Metastatic Breast Carcinoma in the Ovary (tissue), 3 donors: ENCODE measurements around a stretch of chr15.

DNA sequence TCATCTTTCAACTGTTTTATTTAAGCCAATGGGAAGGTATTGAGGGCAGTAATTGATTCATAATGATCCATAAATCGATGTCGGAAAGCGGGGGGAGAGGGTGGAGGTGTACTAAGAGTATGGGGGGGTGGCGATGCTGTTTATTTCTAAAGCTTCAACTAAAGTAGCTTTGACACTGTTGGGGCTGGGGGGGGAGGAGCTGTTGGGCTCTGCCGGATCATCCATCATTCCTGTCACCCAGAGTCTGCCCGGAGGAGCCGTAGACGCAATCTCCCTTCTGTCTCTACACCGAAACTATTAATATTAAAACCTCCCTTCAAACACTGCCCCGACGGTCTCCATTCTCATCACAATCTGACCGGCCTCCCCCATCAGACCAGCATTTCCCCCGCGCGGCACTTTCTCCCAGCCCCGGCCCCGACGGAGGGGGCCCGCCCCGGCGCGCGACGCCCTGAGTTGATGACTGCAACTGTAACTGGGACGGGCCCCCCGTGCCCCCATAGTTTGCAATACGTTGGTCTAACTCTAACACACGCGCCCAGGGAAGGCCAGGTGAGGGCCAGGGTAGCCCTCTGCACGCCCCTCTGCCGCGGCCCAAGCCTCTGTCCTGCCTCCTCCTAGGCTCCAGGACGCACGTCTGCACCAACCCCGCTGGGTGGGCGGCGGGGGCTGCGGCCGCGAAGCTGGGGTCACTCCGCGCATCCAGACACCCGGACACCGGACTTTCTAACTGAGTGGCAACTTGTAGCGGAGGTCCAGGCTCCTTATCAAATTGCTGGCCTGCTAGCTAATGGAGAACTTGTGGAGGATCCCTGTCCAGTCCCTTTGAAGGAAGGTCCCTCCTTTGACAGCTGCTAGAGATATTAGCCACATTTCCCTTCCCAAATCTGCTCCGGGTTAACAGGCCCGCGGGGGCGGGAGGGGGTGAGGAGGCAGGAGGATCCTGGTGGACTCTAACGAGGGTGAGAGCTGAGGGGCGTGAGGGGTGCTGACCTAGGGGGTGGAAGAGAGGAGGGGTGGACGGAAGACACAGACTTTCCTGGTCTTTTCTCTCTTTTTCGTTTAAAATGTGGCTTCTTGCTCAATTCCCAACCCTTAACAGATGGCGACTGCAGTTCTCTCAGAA, 212.0 kb downstream of the MEIS2 start:
- PRO-cap, 3 experiments: no peak in any of the 3 experiments

DNA sequence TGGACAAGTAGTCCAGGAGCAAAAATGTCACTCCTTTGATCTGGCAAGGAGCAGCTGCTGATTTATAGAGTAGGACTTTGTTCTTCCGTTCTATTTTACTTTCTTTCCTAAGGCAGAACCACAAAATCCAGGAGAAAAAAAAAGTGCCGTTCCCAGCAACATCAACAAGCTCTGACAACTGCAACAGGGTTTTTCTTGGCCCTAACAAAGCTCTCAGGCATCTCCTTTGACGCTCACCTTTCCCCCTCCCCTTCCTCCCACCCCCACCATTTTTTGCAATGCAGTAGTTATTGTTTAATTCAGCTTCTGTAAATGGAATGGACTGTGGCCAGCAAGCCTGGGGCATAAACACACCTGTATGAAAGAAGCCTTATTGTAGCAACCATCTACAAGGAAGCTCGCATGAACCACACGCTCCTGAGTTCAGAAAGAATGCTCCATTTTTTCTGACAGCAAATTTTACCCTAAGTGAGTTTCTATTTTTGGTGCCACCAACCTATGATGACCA, 196.2 kb downstream of the MEIS2 start:
- PRO-cap, 3 experiments: no peak in any of the 3 experiments

DNA sequence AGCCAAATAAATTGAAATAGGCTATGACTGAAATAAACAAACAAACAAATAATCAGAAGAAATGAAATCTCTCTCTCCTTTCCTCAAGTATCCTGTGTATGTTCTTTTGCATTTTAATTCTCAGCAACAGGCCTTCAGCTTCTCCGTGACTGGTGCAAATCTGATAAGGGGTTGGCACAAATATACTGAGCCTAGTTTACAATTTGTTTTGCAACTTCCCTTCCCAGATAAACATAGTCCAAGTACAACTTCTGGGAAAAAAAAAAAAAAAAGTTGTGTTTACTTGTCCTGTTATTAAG, 185.5 kb downstream of the MEIS2 start:
- PRO-cap, 3 experiments: no peak in any of the 3 experiments

DNA sequence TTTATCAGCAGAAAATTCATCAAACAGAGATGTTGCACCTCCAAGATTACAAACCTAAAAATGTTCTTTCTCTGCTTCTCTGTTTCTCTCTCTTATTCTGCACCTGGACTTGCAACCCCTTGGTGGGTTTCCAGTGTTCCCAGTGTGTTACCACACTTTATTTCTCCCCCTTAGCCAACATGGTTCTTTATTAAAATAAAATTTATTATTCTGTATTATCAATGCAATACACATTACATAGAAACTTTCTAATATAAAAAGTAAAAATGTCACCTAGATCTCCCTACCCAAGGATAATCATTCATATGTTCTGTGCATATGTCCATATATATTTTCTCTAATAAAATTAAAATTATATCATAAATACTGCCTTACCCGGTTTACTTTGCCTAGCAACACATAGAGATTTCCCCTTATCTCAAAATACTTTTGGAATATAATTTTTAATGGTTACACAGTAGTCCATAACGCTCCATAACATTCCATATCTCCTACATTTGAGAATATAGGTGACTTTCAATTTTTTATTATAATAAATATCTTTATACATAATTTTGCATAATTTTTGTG, 78.7 kb downstream of the MEIS2 start:
- PRO-cap, 3 experiments: no peak in any of the 3 experiments

DNA sequence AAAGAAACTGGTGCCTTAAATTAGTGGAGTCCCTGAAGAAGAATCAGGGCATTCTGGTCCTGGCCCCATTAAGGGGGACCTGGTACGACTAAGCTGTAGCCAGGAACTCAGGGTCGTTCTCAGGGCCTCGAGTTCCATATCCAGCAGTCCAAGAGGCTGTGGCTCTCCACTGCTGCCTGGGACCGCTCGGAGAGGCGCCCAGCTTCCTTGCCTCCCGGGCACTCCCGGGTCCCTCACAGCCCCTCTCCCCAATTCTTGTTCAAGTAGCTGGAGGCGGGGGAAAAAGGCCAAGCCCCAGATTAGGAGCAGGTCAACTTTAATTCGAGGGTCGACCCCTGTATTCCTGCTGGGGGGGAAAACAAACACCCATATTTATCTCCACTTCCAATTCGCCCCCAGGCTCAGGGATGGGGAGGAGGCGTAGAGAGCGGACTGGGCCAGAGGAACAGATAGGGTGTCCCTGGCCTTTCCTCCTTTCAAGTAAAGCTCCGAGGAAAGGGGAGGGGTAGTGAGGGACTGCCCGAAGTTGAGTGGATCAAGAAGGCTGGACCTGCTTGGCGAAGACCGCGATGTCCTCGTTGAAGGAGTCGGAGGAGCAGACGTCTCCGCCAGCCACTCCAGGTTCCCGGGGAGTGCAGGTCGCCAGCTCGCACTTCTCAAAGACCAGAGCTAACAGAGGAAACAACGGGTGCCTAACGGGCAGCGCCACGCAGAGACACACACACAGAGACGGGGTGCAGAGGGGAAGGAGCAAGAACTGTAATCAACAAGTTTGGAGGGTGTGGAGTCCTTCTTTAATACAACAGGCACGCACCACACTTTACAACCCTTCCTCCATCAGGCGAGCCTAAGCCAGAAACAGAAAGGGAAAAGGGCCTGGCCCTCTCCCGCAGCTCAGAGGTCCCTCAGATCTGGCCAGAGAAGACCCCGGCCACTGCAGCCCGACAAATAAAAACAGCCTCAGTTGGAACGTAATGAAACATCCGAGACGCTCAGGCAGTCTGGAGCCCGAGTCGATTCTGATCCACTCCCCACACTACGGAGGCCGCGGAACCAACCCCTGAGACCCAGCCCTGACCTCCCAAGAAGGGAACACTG, 4.3 kb downstream of the MEIS2 start:
- PRO-cap, 3 experiments: no peak in any of the 3 experiments

- PRO-cap, 3 experiments: no peak in any of the 3 experiments
Measured at GRCh38 chr15:37112289-37112619, 11.9 kb upstream of the MEIS2 start.

DNA sequence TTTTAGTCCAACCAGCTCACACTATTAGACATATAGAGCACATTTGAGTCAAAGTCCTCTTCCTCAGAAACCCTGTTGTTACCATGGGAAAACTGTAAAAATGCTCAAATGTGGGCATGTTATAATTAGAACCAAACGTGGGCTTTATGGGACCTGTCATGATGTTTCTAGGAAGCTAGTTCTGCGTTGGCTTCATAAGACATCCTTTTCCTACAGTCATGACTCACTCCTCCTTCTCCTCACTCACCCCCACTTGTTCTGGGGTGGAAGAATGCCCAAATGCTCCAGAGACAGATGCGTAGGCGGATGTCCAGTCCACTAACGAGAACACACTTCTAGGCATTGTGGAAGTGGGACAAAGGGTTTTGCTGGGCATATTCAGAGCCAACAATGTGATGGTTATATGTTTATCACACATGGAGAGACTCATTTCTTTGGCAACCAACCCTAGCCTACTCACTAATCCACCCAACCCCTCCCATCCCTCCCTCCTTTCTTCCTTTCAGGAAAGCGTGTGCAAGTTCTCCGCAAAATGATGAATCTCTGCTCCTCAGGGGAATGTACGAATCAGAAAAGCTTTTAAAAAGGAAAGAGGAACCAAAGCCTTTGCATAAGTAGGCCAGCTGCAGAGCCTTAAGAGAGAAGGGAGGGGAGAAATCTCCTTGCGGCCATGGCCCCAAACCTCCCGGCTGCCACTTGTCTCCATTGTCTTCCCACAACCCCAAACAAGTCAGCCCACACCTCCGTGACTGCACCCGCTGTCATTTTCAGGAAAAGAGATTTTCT, 123.0 kb upstream of the SPRED1 start:
- PRO-cap, 3 experiments: peak in 2 of 3 experiments; most common plus-strand start position 609 of the sequence (in 1); most common minus-strand start position 169 of the sequence (in 2)

- PRO-cap, 3 experiments: no peak in any of the 3 experiments
Measured at GRCh38 chr15:38130616-38131306, 121.9 kb upstream of the SPRED1 start.

GRCh38 chr15:38209746-38210029, 42.9 kb upstream of the SPRED1 start:
- PRO-cap, 3 experiments: no peak in any of the 3 experiments

DNA sequence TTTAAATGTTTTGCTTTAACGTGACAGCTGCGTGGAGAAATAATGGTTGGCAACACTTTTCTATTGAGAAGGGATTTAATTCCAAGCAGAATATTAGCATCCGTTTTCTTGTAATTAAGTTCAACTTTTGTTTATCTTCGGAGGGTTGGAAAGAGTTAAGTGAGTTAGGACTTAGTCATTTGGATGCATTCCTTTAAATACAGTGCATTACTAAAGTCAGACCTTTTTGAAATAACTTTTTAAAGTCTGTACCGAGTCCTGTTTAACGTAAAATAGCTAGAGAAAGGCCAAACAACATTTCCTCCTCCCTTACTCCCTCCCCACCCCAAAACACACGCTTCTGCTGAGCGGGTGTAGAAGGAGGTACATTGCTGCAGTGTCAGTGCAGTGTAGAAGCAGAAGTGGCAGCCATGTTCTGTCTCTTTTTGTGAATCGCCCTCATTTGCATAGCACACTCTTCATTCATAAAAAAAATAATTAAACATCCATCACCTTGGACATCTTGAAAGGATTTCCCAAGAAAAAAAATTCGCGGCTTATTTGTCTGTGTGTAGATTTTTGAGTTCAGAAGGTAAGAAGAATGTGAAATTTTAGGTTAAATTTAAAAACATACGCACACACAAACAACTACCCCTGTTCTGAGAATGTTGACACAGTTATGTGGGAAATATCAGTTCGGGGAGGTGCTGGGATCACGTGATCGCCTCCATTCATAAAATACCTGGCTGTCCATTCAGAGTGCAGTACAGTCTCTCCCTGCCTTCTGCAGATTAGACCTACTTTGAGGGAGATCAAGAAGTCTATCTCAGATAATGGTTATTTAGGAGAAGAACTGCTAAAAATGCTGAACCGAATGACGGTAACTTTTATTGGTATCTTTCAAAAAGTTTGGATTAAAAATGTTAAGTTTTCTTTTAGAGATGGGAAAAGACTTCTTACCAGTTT, 1.7 kb downstream of the SPRED1 start:
- PRO-cap, 3 experiments: peak in 2 of 3 experiments; most common plus-strand start position 382 of the sequence (in 1); most common minus-strand start position 403 of the sequence (in 2)

GRCh38 chr15:38282608-38283387, 30.2 kb downstream of the SPRED1 start:
- PRO-cap, 3 experiments: no peak in any of the 3 experiments

- PRO-cap, 3 experiments: no peak in any of the 3 experiments
Measured at GRCh38 chr15:38307148-38307858, 54.7 kb downstream of the SPRED1 start.

DNA sequence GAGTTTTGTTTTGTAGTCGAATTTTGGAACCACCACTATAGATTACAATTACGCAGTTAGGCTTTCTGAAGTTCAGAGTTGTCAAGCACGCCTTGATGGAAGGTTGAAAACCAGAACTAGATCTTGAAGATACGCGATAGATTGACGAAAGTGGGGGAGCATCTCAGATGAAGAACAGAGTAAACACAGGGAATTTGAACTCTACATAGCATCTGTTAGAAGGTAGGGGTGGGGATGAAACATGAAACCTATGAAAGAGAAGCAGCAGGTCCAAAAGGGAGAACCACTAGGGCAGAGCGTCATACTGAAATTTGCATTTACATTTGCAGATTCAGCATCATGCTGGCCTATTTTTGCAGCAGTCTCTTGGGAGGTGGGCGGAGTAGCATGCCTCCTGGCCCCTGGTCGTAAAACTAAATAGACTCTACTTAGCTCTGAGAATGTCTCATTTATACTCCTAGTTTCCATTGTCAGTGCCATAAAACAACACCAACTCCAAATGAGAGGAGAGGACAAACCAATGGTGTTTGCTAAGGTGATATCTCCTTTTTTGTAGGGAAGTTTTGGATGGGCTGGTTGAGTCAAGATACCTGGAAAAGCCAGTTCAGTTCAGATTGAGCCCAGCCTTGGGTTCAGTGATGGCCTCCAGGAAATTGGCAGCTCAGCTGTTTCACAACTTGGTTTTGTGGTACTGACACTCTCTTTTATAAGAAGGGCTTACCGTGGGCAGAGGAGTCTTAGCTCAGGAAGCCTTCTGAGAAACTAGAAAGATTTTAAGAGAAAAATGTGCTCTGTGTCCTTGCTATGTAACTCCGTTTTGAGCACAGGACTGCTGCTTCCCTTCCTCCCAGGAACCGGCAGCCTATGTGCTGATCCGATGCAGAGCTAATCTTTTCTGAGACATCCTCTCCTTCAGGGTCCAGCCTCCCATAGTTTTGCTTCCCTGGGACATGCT, 46.3 kb upstream of the RASGRP1 start:
- PRO-cap, 3 experiments: no peak in any of the 3 experiments

DNA sequence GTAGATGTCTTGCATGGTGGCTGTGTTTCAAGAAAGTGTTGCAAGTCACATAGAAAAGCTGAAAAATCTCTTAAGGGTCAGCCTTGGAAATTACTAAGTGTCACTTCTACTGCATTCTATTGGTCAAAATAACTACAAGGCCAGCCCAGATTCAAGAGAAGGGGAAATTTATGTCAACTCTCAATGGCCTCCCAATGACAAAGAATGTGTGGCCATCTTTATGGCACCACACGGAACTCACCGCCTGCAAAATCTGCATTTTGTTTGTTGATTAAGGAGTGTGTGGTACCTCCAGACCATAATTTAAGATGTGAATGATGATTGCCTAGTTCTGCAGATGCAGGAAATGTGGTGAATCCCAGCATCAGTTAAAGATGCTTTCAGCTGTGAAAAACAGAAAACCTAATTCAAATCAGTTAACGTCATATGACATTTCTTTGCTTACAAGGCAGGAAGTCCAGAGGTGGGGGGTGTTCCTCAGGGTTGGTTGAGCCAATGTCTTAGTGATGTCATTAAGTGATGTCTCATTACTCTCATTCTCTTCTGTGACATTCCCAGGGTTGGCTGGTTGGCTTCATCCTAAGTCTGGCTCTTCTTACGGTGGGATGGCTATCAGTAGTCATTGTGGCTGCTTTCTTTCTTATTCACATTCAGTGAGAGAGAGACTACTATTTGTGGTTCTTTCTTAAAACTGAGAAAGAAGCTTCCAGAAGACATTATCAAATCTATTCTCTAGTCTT, 106.0 kb upstream of the RASGRP1 start:
- PRO-cap, 3 experiments: peak in 1 of 3 experiments; most common plus-strand start position 536 of the sequence (in 1)

GRCh38 chr15:39139923-39140461, 440.9 kb upstream of the THBS1 start:
- PRO-cap, 3 experiments: no peak in any of the 3 experiments

DNA sequence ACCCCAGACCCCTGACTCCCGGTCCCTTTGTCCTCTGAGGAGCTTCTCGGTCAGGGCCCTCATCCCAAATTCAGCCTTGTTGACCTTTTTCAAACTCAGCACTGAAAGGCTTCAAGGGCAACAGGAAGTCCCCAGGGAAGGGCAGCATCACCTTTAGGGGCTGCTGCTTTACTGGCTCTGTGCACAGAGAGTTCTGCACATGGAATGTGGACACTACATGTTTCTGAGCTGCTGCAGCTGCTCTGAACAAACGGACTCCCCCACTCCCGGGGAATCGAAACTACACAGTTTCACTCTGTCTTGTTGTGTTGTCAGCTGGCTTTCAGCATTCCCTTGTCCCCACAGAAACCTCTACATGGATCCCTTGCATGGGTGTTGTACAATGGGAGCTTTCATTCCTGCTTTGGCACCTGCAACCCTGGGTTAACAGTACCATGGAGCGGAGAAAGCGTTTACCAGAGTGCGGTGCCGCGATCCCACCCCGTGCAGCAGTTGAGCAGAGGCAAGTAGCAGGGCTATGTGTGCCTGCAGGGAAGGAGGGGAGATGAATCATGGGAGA, 408.2 kb upstream of the THBS1 start:
- PRO-cap, 3 experiments: peak in 1 of 3 experiments; most common minus-strand start position 490 of the sequence (in 1)

DNA sequence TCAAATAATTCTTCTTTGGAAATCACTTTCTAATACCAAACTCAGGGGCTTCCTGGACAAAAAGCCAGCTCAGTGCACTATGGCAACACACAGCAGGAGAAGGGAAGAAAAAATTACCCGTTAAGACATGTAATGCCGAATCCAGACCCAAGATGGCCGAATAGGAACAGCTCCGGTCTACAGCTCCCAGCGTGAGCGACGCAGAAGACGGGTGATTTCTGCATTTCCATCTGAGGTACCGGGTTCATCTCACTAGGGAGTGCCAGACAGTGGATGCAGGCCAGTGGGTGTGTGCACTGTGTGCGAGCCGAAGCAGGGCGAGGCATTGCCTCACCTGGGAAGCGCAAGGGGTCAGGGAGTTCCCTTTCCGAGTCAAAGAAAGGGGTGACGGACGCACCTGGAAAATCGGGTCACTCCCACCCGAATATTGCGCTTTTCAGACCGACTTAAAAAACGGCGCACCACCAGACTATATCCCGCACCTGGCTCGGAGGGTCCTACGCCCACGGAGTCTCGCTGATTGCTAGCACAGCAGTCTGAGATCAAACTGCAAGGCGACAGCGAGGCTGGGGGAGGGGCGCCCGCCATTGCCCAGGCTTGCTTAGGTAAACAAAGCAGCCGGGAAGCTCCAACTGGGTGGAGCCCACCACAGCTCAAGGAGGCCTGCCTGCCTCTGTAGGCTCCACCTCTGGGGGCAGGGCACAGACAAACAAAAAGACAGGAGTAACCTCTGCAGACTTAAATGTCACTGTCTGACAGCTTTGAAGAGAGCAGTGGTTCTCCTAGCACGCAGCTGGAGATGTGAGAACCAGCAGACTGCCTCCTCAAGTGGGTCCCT, 160.2 kb upstream of the THBS1 start:
- PRO-cap, 3 experiments: no peak in any of the 3 experiments

- PRO-cap, 3 experiments: no peak in any of the 3 experiments
Measured at GRCh38 chr15:39431944-39432573, 148.8 kb upstream of the THBS1 start.

GRCh38 chr15:39621192-39621657, 40.3 kb downstream of the THBS1 start:
- PRO-cap, 3 experiments: peak in 1 of 3 experiments; most common minus-strand start chr15:39621329 (in 1)

GRCh38 chr15:39629352-39629819, 48.5 kb downstream of the THBS1 start:
- PRO-cap, 3 experiments: peak in 1 of 3 experiments; most common plus-strand start chr15:39629658 (in 1); most common minus-strand start chr15:39629564 (in 1)